Metastatic Breast Carcinoma in the Ovary (tissue), 3 donors: Measurements from ENCODE around the genes SLC31A2, FKBP15 and ATP6V1G1.

DNA sequence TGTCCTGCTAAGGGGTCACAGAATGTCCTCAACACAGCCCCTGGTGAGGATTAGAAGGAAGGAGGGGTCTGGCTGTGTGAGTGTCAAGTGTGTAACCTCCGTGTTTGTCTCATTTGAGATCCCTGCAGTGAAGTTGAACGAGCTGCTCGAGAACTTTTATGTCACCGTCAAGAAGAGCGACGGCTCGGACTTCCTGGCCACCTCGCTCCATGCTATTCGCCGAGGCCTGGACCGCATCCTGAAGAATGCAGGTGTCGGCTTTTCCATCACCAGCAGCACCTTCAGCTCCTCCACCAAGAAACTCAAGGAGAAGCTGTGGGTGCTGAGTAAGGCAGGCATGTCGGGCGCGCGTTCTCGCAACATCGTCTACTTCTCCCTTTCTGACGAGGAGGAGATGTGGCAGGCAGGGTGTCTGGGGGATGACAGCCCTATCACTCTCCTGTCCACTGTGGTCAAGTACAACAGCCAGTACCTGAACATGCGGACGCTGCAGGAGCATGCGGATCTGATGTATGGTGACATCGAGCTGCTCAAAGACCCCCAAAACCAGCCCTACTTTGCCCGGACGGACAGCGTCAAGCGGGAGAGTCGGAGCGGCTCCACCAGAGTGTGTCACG, 58.7 kb downstream of the INIP start:
- PRO-cap, 3 experiments, result no peak in any of the 3 experiments

- PRO-cap, 3 experiments, result peak in 3 of 3 experiments; most common plus-strand start chr9:113151012 (in 2); most common minus-strand start chr9:113150899 (in 1)
Measured at GRCh38 chr9:113150513-113151367, at the start of gene SLC31A2. Gene SLC31A2, plus strand, starts transcription at chr9:113151007.

- PRO-cap, 3 experiments, result peak in 3 of 3 experiments; most common plus-strand start chr9:113221552 (in 3); most common minus-strand start chr9:113221306 (in 3)
Measured at GRCh38 chr9:113220870-113221643, at the start of gene FKBP15. Gene FKBP15, minus strand, starts transcription at chr9:113221277.

- PRO-cap, 3 experiments, result no peak in any of the 3 experiments
Measured at GRCh38 chr9:113510965-113511794, 47.7 kb downstream of the RGS3 start.

DNA sequence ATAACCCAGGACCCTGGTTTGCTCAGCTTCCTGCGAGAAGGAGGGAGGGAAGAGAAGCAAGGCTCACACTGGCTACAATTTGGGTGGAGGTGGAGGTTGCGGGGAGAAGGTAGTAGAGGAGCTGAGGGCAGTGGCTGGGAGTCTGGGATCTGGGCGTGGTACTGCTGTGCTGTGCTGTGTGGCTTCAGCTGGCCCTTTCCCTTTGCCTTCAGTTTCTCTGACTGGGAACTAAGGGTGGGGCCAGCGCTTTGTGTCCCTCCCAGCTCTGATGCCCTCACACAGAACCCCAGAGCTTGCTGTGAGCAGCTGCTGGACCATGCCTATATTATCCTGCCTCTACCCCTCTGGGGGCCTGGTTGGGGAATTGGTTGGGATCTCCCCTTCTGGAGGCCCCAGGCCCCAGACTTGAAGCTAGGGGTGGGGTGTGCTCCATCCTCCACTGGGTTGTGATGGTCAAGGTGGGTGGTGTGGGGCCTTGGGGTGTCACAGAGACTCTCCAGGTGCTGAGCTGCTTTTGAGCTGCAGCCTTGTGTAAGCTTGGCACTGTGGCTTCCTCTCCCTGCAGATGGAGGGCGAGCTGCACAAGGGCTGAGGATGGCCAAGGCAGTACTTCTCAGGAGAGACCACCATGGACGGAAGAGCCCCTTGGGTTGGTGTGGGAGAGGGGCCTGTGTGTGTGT, 61.1 kb downstream of the RGS3 start:
- PRO-cap, 3 experiments, result no peak in any of the 3 experiments

DNA sequence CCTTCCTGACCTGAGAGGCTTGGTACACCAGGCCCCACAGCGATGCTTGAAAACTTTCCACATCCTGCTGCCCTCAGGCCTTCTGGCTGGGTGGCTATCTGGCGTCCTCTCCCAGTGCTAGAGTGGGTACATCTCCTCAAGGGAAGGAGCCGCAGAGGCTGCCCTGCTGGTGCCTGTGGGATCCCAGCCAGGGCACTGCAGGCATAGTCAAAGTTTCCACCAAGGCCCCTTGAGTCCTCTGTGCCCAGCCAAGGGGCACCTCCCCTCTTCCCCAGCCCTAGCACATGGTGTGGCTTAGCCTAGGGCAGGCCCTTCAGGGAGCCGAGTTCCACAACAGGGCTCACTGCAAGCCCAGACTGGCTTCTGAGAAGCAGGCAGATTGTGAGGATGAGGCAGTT, 103.1 kb downstream of the RGS3 start:
- PRO-cap, 3 experiments, result no peak in any of the 3 experiments

DNA sequence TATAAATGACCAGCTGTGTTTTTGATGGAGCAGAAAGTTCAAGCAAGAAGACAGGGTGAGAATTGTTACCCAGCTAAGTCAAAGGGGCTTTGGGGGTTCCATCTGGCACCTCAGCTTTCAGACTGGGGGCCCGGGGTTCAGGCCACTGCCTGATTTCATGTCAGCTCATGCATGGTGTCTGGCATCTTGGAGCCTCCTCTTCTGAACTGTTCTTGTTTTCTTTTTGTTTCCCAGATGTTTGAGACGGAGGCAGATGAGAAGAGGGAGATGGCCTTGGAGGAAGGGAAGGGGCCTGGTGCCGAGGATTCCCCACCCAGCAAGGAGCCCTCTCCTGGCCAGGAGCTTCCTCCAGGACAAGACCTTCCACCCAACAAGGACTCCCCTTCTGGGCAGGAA, 119.7 kb downstream of the RGS3 start:
- PRO-cap, 3 experiments, result no peak in any of the 3 experiments

- PRO-cap, 3 experiments, result no peak in any of the 3 experiments
Measured at GRCh38 chr9:113587809-113588184, 124.3 kb downstream of the RGS3 start.

DNA sequence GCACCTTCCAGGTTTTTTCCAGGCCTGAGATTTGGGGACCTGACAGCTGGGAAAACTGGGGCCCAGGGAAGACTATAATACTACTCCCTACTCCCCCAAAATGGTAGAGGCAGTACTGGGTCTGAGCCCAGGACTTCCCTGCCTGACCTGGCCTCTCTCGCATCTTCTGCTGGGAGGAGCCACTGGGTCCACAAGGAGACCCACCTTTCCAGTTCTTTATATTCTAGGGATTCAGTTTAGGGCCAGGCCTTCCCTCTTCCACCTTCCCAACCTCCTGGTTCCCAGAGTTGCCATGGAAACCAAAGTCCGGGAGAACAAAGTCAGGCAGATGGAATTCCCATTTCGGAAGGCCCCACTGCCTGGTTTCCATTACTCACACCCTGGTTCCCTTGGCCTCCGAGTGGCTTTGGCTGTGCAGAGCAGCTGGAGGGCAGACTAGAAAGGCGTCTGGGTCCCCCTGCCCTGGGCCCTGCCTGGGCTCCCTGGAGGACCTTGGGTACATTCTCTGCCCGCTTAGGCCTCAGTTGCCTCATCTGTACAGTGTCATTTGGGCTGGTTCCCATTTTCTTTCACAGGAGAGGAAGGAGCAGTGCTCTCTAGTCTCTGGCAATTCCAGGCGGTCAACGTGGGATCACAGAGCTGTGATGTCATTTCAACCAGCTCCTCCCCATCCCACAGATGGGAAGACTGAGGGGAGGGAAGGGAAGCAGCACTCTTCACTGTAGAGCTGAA, 136.1 kb downstream of the RGS3 start:
- PRO-cap, 3 experiments, result no peak in any of the 3 experiments

DNA sequence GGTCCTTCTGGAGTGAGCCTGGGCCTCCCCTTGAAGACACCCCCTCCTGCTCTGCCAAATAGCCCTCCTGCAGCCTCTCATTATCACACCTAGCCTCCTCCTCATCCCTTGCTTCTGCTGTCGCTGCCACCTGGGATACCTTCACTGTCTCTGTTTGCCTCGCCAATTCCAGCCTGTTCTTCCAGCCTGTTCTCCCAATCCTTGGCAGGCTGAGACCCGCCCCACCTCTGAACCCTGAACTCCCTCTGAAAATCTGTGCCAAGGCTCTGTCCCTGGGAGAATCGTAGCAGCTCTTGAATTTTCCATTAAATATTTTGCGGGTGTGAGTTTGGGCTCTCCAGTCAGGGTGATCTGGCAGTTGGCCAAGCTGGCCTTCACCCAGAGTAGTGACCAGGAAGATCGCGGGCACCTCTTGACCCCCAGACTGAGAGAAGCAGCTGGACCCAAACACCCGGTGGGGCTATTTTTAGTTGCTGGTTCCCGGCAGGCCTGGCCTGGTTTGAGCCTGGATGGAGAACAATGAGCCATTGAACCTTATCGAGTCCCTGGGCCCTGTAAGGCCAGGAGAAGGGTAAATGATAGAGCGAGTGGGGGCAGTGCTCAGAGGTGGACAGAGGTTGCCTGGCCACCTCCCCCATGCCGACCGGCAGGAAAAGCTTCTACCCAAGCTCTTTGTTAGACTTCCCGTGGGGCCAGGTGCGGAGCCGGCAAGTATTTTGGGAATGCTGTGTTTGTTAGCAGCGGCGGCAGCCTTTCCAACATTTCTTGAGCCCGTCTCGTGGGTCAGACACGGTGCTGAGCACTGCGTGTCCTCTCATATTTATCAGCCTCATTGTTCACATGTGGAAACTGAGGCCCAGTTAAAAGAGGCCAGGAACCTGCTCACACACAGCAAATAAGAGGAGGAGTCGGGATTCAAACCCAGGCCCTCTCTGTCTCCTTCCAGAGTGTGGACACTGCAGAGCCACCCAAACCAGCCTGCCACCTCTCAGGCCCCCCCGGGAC, 146.2 kb downstream of the RGS3 start:
- PRO-cap, 3 experiments, result no peak in any of the 3 experiments

- PRO-cap, 3 experiments, result no peak in any of the 3 experiments
Measured at GRCh38 chr9:114081916-114082405, 3.9 kb upstream of the AMBP start.

DNA sequence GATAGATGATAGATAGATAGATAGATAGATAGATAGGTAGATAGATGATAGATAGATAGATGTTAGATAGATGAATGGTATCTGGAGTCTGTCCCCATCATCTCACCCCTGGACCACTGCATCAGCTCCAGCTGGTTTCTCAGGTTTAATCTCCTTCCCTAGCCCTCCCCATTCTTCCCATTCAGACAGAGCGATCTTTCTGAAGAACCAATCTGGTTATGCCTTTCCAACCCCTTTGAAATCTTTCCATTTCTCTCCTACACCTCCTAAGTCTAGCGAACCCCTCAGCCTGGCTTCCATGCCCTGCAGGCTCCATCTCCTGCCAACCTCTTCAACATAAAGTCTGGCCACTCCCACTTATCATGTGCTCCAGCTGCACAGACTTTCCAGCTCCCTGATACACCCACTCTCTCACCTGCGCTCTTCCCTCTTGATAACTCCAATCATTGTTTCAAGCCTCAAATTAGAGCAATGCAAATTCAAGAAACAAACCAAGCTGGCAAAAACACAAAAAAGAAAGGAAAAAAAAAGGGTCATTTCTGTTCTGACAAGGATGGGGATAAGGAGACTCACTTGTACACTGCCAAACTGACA, 3.8 kb upstream of the ORM1 start:
- PRO-cap, 3 experiments, result no peak in any of the 3 experiments

DNA sequence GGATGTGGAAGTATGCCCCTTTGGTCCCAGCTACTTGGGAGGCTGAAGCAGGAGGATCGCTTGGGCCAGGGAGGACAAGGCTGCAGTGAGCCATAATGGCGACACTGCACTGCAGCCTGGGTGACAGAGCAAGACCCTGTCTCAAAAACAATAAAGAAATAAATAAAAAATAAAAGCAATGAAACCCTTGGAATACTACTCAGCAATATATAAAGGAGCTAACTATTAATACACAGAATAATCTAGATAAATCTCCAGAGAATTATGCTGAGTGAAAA, 22.0 kb downstream of the ORM2 start:
- PRO-cap, 3 experiments, result no peak in any of the 3 experiments

GRCh38 chr9:114371765-114372330, 15.9 kb downstream of the AKNA start:
- PRO-cap, 3 experiments, result peak in 1 of 3 experiments; most common plus-strand start chr9:114372222 (in 1); most common minus-strand start chr9:114372034 (in 1)

GRCh38 chr9:114502856-114503521, 2.3 kb downstream of the WHRN start:
- PRO-cap, 3 experiments, result peak in 1 of 3 experiments; most common plus-strand start chr9:114503130 (in 1); most common minus-strand start chr9:114503147 (in 1)

DNA sequence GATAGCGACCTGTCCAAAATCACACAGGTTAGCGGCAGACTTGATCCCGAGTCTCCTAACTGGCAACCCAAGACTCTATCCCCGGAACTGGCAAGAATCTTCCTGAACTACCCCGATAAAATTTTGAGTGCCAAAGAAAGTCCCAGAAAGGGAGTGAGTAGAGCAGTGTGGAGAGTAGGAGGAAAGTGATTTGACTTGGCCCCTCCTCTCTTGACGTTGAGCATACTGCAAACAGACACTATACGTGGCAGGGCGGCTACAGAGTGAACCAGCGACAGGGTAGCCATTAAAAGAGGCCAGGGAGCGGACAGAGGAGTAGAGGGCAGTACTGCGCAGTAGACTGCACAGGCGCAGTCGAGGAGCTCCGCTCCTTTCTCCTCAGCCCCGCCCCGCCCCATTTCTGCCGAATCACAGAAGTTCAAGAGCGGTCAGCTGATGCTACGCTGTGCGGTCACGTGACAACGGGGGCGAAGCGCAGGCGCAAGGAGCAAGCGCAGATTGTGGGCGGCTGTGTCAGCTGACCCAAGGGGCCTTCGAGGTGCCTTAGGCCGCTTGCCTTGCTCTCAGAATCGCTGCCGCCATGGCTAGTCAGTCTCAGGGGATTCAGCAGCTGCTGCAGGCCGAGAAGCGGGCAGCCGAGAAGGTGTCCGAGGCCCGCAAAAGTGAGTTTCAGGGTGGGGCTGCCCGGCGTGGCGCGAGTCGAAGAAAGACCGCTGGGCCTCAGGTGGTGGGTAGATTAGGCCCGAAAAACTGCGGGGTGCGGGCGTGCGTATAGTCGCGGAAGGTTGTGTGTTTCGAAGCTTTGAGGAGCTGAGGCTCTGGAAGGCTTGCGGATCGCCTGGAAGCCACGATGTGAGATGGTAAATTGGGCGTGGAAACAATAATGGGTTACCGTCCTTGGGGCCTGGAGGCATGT, at the start of gene ATP6V1G1:
Gene ATP6V1G1 (plus strand): TSS at position 511 of the 916 bp plus-strand sequence.
- PRO-cap, 3 experiments, result peak in 3 of 3 experiments; most common plus-strand start position 511 of the sequence (in 3); most common minus-strand start position 342 of the sequence (in 3)

GRCh38 chr9:115027797-115027996, 90.3 kb downstream of the TNC start:
- PRO-cap, 3 experiments, result no peak in any of the 3 experiments

DNA sequence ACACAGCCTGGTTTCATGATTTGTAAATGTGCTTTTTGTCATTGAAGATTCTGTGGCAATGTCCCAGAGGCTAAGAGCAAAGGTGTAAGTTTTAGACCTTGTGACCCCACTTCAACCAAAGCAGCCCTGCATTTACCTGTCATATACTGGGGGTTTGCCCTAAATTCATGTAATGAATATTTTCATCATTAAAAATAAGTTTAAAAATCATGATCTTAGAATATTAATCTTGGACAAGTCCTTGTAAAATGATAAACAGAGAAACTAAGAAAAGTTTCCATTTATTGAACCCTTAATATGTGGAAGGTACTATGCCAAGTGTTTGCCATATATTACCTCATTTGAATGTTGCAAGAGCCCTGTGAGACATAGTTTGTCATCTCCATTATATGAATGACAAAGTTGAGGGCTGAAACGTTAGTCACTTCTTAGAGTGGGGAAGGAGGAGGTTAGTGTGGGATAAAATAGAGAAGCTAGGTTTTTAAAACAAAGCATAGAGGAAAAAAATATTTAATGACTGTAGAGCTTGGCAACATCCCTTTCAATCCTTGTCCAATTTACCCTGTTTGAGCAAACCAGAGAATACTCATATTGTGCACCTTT, 2.1 kb downstream of the TNC start:
- PRO-cap, 3 experiments, result no peak in any of the 3 experiments

DNA sequence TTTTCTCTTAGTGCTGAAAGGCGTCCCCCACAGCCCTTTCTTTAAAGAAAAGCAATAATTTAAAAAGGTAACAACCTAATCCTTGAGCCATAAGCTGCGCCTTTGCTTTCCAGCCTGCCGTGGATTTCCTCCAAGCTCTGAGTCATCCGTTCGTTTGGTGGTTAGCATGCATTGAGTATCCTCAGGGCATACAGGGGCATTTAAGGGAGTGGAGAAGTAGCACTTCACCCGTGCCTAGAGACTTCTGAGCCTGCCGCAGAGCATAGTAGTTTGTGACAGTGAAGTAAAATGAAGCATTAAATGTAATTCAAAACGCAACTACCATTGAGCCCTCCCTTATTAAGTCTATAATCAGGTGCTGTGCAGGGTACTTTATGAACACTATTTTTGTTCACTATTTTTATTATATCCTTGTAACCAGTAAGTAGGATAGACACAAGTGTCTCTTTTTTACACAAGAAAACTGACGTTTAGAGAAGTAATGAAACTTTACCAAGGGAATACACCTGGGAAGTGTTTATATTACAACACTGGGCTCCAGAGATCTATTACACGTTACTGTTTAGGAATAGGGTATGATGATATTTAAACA, 1.0 kb upstream of the TNC start:
- PRO-cap, 3 experiments, result no peak in any of the 3 experiments

GRCh38 chr9:115295550-115296200, 177.7 kb upstream of the TNC start:
- PRO-cap, 3 experiments, result no peak in any of the 3 experiments